Measurements from ENCODE around the genes CRMP1, WFS1 and ENSG00000170846.

DNA sequence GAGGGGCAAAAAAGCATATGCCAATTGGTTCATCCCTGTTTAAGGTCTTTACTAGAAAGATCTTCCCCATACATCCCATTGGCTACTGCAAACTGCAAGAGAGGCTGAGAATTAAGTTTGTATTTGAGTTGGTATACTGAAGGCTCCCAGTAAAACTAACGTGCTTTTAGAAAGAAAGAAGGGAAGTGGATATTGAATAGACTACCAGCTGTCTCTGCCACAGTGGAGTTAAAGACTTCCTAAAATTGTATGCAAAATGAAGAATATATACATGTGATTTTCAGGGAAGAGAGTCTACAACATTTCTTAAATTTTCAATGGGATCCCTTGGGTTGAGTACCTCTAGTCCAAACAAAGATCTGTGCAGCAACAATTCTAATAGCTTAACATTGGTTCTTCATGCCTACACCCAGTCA, 62.9 kb upstream of the MSX1 start:
- PRO-cap: no peak

DNA sequence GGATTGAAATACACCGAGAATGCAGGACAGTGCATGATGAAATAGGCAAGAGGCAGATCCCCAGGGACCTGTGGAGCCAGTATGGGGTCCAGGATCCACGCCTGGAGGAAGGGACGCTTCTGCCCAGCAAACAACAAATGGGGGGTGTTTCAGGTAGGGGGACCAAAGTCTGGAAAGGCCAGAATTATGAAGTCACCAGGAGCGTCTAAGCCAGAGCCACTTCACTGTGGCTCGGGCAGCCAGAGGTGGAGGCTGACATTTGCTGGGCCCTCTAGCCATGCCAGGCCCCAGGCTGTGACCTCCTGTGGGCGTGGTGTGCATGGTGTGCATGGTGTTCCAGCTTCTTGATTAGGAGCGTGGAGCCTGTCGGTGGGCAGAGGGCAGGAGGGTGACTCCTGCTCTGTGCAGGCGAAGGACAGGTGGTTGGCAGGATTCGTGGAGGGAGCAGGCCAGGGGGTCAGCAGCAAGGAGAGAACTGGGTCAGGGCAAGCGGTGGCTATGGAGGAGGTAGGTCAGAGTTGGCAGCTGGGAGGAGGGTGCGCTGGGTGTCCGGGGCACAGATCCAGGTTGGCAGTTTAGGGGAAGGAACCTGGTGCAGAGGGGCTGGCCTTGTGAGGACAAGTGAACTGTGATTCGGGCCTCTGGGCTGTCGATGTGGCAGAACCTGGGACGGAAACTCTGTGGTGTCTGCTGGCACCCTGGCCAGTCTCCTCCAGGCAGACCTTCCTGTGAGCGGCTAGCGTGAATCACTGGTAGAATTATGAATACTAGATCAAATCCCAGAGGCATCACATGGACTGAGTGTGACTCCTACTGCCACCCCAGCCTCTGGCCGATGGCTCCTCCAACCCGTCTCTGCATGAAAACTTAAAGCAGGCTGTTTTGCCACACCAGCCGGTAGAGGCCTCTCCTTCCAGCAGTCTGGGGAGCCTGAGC, 19.9 kb downstream of the EVC start:
- PRO-cap: no peak

- PRO-cap: no peak
These were observed at the start of gene CRMP1 for GRCh38 chr4:5892552-5893548. Gene CRMP1 (minus strand): TSS chr4:5893086.

DNA sequence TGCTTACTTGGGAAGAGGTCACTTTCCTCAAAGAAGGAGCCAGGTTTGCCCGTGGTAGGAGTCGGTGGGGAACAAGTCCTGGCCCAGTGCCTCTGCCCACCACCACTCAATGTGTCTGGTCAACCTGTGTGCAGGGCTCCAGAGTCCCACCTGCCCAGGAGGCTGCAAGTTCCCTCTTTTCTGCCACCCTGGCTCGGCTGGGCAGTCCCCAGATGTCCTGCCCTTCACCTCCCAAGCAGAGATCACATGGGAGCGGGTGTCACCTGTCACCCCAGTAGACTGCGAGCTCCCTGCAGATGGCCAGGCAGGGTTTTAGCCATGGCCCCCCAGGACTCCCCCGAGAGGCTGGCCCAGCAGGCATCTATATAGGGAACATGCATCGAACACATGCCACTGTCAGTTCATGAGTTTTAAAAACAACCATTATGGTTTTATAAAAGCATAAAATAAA, 106.6 kb downstream of the JAKMIP1 start:
- PRO-cap: no peak

GRCh38 chr4:6183750-6184211, 16.6 kb downstream of the JAKMIP1 start:
- PRO-cap: no peak

DNA sequence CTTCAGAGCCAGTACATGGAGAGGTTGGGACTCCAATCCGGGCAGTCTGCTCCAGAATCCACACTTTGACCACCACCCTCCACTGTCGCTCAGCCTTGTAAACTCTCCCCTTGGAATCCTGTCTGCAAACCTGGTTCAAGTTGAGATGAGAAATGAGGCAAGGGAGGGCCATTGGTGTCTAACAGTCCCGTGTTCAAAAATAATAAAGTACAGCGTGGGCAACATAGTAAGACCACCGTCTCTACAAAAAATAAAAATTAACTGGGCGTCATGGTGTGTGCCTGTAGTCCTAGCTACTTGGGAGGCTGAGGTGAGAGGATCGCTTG, 22.6 kb upstream of the JAKMIP1 start:
- PRO-cap: no peak

DNA sequence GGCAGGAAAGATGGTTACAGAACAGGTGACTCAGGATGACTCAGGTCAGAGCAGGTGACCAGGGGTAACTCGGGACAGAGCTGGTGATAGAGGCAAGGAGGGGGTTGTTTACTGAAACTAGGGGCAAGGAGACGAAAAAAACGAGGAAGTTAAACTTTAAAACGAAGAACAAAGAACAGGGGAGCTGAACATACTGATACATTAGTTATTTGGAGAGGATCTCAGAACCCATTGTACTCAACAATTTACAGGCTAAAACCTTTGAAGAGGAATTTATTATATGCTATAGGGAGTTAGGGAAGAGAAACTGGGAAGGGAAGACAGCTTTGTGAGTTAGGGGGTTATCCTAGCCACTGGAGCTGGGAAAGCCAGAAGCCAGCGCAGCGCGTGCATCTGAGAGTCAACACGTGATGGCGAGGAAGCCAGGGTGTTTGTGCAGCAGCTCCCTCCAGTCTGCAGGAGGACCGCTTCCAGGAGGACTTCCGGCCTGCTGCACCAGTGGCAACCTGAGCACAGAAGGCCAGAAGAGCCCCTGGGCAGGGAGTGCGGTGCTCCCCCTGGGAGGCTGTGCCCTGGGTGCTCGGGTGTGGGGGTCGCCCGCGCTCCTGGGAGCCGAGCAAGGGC, 24.6 kb upstream of the WFS1 start:
- PRO-cap: no peak

DNA sequence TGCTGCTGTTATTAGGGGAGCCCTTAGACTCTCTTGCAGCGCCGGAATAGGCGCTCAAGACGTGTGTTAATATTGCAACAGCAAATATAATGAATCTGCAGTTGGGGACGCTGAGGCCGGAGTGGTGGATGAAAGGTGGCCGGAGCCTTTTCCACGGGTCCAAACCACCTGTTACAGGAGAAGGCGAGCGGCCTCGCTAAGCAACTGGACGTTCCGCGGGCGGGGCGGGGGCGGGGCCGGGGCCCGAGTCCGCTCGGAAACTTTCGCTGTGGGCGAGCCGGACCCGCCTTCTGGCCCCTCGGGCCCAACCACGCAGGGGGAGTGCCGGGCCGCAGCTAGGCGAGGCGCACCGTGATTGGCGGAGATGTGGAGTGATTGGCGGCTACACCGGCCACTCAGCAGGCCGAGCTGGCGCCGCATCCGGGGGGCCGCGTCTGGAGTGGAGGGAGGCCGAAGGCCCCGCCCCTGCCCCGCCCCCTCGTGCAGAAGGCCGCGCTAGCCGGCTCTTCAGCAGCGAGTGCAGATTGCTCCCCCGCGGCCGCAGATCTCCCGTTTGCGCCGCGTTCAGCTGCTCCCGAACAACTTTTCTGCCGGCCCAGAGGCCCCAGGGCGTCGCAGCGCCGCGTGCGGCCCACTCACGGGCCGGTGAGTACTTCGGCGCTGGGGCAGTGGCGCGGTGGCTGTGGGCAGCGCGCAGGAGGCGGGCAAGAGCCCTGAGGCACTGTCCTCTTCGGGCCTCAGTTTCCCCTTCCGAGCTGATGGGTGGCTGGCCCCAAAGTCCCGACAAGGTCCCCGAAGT, at the start of gene WFS1:
TSS of gene WFS1 (plus strand) at position 481 of the 799 bp plus-strand sequence.
- PRO-cap: no peak

- PRO-cap: no peak
These were observed 3.9 kb downstream of the WFS1 start for GRCh38 chr4:6273565-6273943.

DNA sequence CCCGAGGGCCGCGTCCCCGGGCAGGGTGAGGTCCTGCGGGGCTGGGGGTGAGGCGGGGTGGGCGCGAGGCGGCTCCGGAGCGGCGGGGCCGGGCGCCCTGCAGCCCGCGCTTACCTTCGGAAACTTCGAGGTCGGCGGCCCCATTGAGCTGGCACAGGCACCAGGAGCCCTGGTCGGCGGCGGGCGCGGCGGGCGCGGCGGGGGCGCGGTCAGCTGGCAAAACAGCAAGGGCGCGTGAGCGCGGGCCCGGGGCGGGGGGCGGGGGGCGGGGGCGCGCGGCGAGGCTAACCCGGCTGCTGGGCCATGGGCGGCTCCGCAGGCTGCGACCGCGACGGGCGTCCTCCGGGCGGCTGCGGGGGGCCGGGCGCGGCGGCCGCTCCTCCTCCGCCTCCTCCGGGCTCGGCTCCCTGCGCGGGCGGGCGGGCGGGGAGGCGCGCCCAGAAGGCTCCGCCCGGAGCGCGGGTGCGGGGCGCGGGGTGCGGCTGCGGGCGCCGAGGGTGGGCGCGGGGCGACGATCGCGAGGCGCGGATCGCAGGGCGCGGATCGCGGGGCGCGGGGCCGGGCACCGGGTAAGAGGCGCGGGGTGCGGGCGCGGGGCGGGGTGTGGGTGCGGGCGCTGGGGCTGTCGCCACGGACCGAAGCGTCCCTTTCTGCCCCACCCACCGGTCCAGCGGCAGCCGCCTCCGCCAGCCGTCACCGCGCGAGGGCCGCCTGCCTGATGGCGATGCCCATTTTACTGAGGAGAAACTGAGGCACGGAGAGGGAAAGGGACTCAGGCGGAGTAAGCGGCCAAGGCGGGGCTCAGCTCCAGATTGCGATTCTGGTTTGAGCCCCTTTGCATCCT, 11.3 kb upstream of the MAN2B2 start:
- PRO-cap: no peak

GRCh38 chr4:6643132-6644228, 3.0 kb downstream of the MRFAP1 start:
- PRO-cap: no peak

GRCh38 chr4:6673035-6674221, at the start of gene ENSG00000170846:
Gene ENSG00000170846 (plus strand): TSS chr4:6674075.
- PRO-cap: bidirectional peak, plus-strand start at chr4:6673448, minus-strand start at chr4:6673187; bidirectional peak, plus-strand start at chr4:6674077, minus-strand start at chr4:6673843

GRCh38 chr4:6676687-6677692, 3.1 kb downstream of the ENSG00000170846 start:
- PRO-cap: no peak

DNA sequence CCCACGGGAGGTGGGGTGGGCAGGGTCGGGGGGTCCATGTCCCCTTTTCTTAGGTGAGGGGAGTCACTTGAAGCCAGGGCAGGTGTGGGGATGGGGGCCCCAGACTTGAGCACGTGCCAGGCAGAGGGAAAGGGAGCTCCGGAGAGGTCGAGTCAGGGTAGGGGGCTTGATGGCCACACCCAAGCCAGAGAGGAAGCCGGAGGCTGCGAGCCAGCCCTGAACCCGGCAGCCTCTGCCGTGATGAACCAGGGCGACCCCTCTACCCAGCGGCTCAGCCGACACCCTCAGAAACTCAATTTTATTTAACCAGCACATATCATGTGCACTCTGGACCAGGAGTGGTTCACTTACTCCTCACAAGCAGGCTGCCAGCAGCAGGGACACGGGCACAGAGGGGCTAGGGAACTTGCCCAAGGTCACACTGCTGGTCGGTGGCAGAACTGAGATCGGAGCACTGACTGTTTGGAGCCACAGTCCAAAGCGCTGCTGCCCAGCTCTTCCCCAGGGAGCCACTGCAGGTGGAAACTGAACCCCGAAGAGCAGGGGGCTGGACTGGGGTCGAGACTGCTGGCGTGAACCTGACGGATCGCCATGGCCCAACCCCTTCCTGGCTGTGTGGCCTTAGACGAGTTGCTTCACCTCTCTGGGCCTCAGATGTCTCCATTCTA, 32.4 kb upstream of the KIAA0232 start:
- PRO-cap: no peak

- PRO-cap: no peak
These were observed 9.4 kb upstream of the KIAA0232 start for GRCh38 chr4:6773014-6773710.

GRCh38 chr4:6781085-6781649, 1.4 kb upstream of the KIAA0232 start:
- PRO-cap: no peak

GRCh38 chr4:6795739-6796535, 13.4 kb downstream of the KIAA0232 start:
- PRO-cap: no peak

- PRO-cap: no peak
These were observed 21.7 kb upstream of the TBC1D14 start for GRCh38 chr4:6887792-6888430.

GRCh38 chr4:6916294-6917122, 6.9 kb downstream of the TBC1D14 start:
- PRO-cap: bidirectional peak, plus-strand start at chr4:6916909, minus-strand start at chr4:6916609

DNA sequence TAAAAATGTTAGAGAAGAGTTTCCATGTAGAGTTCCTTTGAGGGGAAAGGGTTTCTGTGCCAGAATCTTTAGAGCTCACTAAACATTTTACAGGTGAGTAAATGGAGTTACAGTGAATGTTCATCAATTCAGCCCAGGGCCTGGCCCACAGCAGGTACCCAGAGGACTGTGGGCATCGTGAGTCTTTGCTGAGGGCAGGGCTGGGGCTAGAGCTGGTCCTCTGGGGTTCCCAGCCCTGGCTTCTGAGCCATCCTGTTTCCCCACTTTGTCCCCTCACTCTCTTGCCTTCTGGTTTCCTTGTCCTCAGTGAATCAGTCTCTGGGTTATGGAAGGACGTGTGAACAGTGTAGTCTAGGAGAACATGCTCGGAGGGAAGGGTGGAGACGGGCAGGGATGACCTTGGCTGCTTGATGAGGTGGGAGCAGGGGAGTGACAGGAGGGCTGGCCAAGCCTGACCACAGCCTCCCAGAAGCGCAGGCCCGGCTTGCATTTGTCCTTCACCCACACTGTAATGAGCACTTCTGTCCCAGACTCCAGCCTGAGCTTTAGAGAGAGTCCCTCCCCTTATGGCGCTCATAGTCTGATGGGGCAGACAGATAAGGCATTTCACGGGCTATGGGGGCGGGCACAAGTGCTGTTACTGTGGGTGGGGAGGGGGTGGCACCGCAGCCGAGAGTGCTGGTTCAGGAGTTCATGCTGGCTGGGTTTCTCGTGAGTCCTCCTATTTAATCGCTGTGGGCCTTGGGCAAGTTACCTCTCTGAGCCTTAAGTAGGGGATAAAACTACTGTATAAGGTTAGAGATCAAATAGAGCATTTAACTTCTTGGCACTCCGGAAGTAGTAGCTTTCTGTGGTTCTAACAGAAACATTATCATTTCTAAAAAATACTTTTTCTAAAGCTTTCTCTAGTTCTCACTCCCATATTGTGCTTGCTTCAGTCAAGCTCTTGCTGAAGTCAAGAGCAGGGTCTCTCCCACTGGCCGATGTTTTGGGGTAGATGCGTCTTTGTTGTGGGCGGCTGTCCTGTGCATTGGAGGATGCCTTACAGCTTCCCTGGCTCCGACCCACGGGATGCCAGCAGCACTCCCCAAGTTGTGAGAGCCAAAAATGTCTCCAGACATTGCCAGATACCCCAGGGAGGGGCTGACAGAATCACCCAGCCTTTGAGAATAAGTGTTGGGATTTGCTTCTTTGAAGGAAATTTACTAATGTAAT, 17.4 kb downstream of the TBC1D14 start:
- PRO-cap: bidirectional peak, plus-strand start at position 689 of the sequence, minus-strand start at position 513 of the sequence